AG04450 (cell line): ENCODE data around the gene FNDC9.

DNA sequence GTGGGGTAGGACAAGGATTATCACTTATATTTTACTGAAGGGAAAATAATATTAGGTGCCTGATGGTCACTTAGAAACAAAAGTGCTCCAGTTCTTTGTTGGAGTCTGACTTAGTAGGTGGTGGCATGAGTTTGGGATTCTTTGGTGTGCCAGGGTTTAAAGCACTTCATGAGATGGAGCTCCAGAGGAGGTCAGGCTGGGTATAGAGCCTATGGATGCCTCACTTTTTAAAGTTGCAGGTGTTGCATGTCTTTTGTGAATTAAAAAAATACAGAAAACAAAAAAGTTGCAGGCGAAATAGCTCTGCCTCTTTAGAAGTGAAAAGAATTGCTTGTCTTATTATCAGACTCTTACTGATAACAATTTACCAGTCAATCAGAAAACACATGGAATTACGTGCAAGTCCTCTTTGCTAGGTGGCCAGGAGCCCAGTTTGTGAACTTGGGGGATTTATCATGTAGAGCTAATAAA lies 1.6 kb downstream of the ITK start:
- CAGE, long polyA plus RNA, result no peak
- RRBS, result no CpG with 5 or more reads among the region's 2 CpGs

- CAGE, long polyA plus RNA, result no peak
- RRBS, result no CpG with 5 or more reads among the region's 3 CpGs
Observed at GRCh38 chr5:157197075-157197682, 16.5 kb downstream of the ITK start.

DNA sequence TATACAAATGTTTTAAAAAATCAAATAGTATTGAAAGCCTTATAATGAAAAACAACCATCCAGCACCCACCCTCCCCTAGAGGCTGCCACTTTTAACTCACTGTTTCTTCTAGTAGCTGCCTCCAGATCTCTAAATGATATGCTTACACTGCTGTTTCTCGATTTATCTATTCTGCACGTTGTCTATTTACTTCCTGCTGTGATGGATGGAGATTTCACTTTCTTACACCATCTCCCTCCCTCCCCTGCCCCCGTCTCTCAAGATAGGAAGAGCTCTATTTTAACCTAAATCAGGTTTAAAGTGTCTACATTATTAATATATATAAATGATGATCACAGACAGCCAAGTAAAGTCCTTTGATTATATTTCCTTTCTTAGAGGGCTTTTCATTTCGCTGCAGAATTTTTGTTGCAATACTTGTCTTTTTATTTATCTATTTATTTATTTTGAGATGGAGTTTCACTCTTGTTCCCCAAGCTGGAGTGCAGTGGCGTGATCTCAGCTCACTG lies 6.6 kb downstream of the CYFIP2 start:
- CAGE, long polyA plus RNA, result no peak
- RRBS, result no CpG with 5 or more reads among the region's 5 CpGs

GRCh38 chr5:157345532-157345964 lies at the start of gene FNDC9:
Gene FNDC9 (minus strand): TSS chr5:157345677.
- CAGE, long polyA plus RNA, result no peak
- RRBS, result no CpG with 5 or more reads among the region's 6 CpGs

DNA sequence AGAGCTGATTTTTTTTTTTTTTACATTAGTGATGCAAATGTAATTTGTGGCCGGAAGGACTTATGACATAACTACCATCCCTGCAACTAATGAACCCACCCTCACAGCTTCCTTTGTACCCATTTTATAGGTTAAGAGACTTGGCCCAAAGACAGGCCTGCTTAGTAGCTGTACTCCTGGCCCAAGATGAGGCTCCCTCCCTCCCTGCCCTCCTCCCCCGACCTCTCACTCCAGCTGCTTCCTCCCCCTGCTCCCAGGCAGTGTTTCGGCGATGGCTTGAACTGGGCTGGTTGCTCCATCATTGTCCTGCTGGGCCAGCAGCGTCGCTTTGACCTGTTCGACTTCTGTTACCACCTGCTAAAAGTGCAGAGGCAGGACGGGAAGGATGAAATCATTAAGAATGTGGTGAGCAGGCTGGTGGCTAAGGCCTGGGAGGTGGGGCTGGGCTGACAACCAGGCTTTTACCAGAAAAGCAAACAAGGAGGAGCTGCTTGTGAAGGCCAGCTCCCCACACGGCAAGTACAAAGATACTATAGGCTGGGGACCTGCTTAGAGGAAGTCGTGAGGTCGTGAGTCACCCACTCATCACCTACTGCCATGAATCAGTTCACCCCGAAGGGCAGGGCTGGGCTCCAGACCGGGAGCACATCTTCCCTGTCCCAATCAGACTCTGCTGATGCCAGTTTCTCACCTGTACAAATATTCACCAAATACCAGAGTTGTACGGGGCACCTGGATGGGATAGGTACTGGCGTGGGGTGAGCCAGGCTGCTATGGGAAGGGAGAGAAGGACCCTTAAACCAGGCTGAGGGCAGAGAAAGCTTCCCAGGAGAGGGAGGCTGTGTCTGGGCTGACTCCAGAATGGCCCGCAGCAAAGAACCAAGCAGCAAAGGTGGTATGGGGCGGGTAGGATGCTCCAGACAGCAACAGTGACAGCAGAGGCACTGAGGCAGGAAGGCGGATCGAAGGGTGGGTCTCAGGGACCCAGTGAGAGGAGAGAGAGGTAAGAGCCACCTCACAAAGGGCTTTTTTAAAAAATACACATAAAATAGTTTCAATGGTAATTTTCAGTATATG lies 45.1 kb upstream of the FNDC9 start:
- CAGE, long polyA plus RNA, result no peak
- RRBS, result no CpG with 5 or more reads among the region's 19 CpGs

DNA sequence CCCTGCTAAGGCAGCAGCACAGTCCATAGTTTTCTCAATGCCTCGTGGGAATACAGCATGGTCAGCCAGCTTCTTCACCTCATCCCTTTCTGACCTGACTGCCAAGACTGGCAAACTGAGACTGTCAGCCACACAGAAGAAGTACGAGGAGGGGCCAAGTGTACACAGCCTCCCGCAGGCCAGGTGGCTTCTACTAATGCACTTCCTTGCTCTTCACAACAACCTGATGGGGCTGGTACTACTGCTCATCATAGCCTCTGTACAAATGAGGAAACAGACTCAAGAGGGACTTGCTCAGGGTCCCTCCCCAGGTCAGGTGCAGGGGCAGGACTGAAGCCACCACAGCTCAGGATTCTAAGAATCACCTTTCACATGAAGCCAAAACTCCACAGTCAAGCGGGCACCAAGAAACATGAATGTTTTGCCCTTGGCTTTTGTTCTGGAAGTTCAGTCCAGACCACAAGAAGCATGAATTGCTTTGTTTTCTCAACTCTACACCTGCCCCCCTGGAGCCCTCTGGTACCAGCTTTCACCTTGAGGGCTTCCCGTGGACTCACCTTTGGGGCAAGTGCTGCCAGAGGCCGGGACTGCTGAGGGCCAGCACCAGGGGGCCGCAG lies 21.3 kb downstream of the NIPAL4 start:
- CAGE, long polyA plus RNA, result no peak
- RRBS, result 95% methylated on average over 2 of the region's 7 CpGs

GRCh38 chr5:157496699-157497184 lies 36.7 kb downstream of the NIPAL4 start:
- CAGE, long polyA plus RNA, result no peak
- RRBS, result no CpG with 5 or more reads among the region's 8 CpGs

DNA sequence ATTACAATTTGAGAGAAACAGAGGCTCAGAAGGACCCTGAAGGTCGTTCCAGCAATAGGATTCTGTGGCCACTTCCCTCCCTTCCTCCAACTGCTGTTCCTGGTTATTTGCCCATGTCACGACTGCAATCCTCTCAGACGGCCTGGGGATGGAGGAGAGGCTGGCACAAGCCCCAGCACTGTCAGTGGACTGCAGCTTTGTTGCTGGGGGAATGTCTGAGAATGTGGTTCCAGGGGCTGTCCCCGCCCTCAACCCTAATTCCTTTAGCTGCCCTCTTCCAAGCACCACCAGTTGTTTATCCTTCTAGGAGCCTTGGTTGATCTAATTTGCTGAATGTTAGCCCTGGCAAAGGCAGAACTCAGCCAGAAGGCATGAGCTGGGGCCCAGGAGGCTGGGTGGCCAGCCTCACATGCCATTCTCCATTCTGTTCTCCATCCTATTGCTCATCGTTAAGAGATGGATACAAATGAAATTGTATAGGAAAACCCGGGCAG lies 51.6 kb downstream of the ADAM19 start:
- CAGE, long polyA plus RNA, result no peak
- RRBS, result no CpG with 5 or more reads among the region's 6 CpGs

DNA sequence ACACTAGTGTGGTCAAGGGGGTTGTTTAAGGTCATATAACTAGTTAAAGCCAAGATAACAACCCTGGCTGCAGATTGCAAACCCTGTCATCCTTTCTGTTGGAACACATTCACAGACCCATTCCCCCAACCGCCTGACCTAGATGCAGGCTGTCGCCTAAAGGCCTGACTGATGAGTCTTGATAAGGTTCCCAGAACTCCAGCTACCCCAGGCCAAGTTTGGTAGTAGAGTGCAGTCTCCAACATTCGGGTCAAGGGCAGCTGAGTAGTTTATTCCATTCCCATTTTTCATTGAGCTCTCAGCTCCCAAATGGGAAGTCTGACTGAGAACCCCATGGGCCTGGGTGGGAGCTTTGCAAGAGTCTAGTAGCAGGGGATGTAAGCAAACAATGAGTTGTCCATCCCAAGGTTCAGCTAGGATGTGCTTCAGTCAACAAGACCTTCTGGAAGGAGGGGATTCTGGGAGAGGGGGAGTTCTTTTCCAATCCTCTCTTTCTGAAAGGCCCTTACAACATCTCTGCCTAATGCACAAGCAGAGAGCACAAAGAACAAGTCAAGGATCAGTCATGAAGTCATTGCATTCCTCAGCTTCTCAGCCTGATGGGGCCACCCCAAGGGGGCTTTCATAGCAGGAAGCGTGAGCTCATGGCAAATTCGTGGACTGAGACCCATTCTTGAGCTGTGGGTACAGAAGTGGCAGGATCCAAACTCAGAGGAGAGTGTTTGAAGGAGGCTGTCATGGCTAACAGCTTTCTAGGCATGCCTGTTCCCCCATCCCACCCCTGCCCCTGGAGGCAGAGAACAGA lies 40.2 kb downstream of the ADAM19 start:
- CAGE, long polyA plus RNA, result no peak
- RRBS, result no CpG with 5 or more reads among the region's 5 CpGs

DNA sequence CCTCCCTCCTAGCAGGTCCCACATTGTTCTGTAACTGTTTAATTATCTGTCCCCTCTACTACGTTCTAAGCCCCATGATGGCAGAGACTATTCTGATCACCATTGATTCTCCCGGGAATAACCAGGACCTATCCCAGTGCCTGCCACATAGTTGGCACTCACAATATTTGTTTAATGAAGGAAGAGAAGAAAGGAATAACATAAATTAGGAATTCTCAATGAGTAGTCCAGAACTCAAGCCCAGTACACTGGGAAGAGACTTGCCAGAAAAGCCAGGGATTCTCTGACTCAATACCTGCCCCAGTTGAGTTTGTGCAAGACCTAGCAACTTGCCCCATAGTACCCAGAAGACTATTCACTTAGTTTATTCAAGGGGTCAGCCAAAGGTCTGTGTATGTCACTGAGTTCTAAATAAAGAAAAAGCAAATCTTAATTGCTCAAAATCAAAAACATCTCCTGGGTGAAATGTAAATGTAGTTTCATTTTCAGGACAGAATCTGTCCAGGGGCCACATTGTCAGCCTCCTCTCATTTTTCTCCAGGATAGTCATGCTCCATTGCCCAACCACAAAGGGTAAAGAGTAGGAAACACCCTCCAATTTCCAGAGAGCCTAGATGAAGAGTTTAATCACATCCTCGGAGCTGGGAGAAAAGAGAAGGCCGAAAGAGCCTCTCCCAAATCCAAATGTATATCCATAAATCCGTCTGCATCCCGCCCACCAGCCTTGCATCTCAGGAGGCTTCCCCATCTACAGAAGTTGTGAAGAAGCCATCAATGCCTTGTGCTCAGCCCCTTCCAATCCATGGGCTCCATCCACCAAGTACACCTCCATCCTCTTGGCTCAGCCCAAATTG lies 27.1 kb downstream of the ADAM19 start:
- CAGE, long polyA plus RNA, result no peak
- RRBS, result no CpG with 5 or more reads among the region's 6 CpGs

- CAGE, long polyA plus RNA, result no peak
- RRBS, result no CpG with 5 or more reads among the region's 17 CpGs
Observed at GRCh38 chr5:157561810-157562662, 13.5 kb downstream of the ADAM19 start.

- CAGE, long polyA plus RNA, result no peak
- RRBS, result no CpG with 5 or more reads among the region's 8 CpGs
Observed at GRCh38 chr5:157563203-157563726, 12.3 kb downstream of the ADAM19 start.

DNA sequence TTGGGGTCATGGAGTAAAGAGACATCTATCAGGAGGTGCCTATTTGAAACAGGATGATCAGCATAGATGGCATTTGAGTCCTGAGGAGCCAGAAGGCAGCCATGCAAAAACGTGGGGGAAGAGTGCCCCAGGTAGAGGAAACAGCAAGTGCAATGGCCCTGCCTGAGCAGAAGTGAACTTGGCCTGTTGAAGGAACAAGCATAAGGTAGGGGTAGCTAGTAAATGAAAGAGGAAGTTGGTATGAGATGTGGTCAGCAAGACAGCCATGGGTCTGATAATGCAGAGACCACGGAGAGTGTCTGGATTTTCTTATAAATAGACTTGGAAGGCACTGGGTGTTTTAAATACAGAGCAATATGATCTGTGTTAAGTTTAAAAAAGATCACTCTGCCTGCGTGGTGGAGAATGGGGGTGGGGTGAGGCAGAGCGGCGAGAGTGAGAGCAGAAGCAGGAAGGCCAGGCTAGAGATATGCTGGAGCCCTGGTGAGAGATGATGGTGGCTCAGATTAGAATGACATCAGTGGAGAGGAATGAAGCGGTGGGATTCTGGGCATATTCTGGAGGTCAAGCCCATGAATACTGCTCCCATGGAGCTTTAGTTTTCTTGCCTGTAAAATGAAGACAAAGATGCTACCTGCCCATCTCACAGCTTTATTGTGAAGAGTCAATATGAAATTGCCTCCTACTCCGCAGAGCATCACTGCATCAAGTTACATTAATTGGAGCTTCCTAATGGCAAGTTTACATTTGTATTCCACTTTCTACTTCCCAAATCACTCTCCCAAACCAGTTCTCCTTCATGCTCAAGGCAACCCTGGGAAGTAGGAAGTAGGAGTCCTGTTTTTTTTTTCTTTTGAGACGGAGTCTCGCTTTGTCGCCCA lies 4.1 kb downstream of the ADAM19 start:
- CAGE, long polyA plus RNA, result no peak
- RRBS, result no CpG with 5 or more reads among the region's 10 CpGs

GRCh38 chr5:157802690-157803235 lies 56.2 kb downstream of the CLINT1 start:
- CAGE, long polyA plus RNA, result no peak
- RRBS, result no CpG with 5 or more reads among the region's 7 CpGs

- CAGE, long polyA plus RNA, result no peak
- RRBS, result no CpG with 5 or more reads among the region's 13 CpGs
Observed at GRCh38 chr5:158194390-158195240, 335.7 kb upstream of the CLINT1 start.

GRCh38 chr5:158382466-158382879 lies 523.5 kb upstream of the CLINT1 start:
- CAGE, long polyA plus RNA, result no peak
- RRBS, result no CpG with 5 or more reads among the region's 2 CpGs

DNA sequence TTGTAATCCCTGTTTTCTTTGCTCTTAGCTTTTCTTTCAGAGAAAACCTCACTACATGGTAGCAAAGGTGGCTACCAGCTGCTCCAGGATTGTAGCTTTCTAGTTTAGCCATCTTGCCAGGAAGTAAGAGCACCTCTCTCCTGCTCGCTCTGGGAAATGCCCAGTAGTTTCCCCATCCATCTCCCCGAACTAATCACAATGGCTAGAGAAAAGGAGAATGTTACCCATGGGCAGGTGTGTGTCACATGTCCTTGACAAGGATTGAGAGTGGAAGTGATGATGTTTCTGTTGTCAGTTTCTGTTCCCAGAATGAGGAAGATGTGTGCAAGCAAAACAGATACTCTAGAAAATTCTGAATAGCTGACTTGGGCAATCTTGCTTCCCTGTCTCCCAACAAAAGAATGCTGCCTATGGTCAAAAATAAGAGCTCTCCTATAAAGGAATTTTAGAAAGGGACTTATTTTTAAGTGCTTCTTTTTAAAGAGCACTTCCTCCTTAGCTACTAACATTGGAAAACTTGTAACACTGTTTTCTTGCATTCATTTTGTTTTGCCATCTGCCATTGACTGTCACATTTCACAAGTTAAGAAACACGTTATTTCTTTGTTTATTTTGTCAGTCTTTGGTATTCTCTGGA lies 429.5 kb downstream of the EBF1 start:
- CAGE, long polyA plus RNA, result no peak
- RRBS, result no CpG with 5 or more reads among the region's 3 CpGs

DNA sequence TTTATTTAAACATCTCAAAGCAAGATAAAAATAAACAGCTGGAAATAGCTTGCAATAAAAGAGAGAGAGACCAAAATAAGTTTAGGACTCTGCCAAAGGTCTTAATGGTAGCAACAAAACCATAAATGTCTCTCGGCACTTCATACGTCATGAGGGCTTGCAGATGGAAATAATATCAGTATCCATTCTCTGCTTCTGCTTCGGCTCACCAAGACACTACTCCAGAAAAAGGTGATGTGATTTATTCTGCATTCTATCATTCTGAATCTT lies 56.2 kb downstream of the EBF1 start:
- CAGE, long polyA plus RNA, result no peak
- RRBS, result no CpG with 5 or more reads among the region's 3 CpGs

DNA sequence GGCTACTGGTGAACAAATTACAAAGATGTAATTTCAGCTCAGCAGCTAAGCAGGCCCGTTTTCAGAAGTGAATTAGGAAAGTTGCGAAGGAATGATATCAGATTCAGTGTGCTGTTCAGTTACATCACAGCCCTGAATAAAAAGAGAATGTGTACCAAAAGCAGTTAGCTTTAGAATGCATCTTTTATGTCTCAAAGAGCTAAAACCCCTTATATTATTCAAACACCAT lies 9.4 kb downstream of the EBF1 start:
- CAGE, long polyA plus RNA, result no peak
- RRBS, result no CpG with 5 or more reads among the region's 2 CpGs

DNA sequence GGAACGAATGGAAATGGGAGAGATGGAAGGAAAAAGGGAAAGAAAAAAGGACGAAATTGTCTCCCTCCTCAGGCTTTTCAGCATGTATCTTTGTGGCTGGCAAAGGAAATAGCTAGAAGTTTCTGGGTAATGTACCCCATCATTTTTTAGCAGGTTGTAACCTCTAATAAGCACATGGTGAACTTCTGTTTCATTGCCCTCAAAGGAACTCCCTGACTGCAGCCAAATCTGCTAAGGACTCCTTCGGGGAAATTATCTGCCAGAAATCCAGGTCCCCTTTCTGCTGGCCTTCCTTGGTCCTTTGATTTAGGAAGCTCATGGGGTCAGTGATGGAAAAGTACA lies 1.7 kb upstream of the EBF1 start:
- CAGE, long polyA plus RNA, result no peak
- RRBS, result no CpG with 5 or more reads among the region's 3 CpGs